Gastrocnemius medialis (tissue), 3 donors: ENCODE data around the gene RASA3.

DNA sequence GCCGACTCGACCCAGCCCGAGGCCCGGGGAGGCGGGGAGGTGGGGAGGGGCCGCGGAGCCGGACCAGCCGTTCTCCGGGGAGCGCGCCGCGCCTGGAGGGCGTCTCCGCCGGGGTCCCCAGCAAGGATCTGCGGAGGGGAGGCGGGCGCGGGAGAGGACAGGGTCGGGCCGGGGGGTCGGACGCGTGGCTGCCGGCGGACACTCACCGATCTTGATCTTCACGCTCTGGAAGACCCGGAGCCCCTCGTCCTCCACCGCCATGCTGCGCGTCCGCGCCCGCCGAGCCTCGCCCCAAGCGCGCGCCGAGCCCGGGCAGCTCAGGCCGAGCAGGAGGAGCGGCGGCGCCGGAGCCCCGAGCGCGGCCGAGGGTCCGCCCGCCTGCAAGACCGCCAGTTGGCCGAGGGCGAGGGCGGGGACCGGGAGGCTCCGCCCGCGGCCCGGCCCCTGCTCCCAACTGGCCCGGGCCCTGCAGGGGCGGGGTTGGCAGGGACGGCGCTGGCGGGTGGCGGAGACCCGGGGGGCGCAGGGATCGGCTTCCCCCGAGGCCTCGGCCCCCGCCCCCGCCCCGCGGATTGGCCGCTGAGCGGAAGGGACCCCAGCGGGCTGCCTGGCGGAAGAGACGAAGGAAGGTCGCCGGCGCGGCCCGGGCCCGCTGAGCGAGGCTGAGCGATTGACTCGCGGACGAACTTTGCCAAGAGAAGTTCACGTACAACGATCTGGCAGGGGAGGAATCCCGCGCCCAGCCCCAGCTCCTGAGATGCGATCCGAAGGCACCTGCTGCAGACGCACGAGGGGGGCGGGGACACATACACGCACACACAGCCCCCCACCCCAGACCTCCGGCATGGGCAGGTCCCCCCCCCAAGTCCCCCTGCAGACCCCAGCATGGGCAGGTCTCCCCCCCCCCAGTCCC, at the start of gene RASA3:
TSS of gene RASA3 (minus strand) at position 395 of the 913 bp plus-strand sequence.
- PRO-cap: bidirectional peak, plus-strand start at position 477 of the sequence, minus-strand start at position 395 of the sequence; unidirectional peak, minus-strand start at position 672 of the sequence
- RAMPAGE, long total RNA, 3 experiments: no peak in any of the 3 experiments

- PRO-cap: no peak
- RAMPAGE, long total RNA, 3 experiments: no peak in any of the 3 experiments
Measured at GRCh38 chr13:114148151-114149155, 16.0 kb upstream of the RASA3 start.